Placental pericyte (primary cell): Measurements from ENCODE around the gene TEKTIP1.

GRCh38 chr19:2811001-2811701, 8.5 kb upstream of the ZNF554 start:
- CAGE, long polyA plus RNA = no peak

GRCh38 chr19:2815931-2816648, 3.6 kb upstream of the ZNF554 start:
- CAGE, long polyA plus RNA = no peak

DNA sequence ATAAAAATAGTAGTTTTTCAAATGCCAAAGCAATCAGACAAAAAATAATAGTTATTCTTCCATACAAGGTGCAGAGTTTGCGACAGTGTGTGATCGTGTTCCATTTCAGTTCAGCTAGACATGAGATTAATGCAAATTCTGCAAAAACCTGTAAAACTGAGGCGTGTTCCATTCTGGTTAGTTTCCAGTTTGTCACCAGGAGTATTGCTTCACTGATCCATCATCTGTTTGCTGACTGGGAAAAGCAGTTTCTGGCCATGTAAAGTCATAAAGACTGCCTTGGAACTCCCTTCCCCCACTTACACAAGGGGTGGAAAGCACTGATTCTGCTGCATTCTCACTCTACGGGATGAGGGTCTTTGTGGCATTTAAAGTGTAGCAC, 1.8 kb downstream of the ZNF57 start:
- CAGE, long polyA plus RNA = no peak

DNA sequence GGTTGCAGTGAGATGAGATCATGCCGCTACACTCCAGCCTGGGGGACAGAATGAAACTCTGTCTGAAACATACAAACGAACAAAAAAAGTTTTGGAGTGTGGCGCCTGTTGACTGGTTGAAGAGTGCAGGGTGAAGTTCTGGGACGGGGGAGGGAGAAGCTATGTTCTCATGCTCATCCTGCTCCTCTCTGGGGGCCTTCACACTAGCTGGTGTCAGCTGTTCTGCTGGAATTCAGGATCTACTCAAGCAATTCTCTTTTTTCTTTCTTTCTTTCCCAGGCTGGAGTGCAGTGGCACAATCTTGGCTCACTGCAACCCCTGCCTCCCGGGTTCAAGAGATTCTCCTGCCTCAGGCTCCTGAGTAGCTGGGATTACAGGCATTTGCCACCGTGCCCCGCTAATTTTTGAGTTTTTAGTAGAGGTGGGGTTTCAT, 6.2 kb upstream of the TLE6 start:
- CAGE, long polyA plus RNA = no peak

- CAGE, long polyA plus RNA = no peak
These were observed 5.2 kb upstream of the TLE2 start for GRCh38 chr19:3034253-3034784.

DNA sequence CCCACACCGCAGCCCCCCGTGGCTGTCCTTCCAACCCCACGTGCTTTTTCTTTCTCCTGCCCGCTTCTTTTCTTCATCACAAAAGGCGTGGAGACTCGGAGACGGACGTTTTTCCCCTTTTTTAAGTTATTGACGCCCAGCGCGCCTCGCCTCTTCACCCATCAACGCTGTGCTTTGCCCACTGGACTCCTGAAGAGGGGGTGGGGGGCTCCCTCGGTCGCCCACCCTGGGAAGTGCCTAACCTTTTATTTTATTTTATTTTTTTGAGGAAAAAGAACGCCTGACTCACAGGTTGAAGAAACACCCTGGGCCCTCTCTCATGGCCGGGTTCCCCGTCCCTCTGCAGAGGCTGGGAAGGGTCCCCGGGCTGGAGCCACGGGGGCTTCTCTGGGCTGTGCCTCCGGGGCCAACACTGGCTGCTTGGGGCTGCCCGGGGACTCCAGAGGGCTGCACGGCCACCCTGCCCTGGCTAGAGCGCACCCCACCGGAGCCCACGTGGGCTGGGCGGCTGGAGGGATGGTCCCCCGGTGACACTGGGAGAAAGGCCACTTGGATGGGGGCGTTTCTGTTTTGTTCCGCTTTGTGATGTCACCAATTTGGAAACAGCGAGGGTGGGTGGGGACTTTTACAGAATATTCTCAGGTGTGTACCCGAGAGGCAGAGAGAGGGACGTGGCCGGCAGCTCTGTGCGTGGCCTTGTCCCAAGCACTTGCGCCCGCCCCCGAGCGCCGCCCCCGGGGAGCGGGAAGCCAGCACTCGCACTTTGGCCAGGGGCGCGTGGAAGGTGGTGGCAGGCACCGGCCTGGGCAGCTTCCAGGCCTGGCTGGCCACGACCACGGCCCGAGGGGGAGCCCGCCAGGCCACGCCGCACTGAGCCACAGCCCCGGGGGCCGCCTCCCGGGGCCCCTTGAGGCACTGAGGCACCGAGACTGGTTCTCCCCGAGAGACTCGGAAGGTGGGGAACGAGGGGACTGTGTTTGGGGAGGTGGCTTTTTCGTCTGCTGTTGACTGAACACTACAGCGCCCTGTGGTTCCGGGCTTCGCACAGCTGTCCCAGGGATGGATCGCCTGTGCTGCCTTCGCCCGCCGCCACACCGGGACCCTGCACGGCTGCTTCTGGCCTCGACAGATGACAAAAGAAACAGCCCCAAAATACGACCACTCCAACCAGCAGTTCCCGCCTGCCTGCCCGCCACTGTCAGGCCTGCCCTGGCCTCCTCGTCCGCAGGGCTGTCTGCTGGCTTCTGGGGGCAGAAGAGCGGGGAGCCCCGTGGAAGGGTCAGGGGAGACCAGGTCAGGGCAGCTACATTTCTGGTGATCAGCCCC, 13.8 kb upstream of the GNA15 start:
- CAGE, long polyA plus RNA = no peak

DNA sequence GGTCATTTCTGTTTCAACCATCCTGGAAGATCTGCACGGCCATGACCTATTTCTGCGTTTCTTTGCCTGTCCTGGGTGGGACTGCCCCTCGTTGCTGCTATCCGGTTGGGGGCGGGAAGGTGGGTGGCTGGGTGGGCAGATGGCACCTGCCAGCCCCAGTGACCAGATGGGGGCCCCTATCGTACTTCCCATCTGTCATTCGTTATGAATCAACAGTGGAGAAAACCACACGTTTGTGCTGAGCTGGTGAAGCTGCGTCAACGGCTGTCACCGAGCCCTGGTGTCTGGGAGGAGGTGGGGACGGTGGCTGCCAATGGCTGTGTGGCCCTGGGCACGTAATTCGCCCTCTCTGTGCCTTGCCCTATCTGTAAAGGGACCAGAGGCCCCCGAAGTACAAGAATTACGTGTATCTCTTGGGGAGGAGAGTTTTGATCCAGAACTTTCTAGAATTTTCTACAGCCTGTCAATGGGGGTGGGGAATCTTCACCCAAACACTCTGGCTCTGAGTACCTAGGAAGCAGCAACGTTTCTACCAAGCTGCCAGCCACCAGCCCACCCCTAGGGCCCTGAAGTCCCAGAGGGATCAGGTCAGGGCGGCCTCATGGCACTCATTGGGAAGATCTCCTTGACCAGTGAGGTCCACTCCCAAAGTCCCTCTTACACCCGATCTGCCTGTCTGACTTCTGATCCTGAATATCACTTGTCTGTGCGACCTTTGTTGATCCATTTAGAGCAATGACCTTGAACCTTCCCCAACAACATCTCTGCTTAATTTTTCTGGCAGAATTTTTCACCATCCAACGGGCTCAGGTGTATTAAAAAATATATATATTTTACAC, 2.3 kb upstream of the GNA15 start:
- CAGE, long polyA plus RNA = no peak

- CAGE, long polyA plus RNA = no peak
These were observed 10.2 kb downstream of the GNA15 start for GRCh38 chr19:3145829-3146587.

DNA sequence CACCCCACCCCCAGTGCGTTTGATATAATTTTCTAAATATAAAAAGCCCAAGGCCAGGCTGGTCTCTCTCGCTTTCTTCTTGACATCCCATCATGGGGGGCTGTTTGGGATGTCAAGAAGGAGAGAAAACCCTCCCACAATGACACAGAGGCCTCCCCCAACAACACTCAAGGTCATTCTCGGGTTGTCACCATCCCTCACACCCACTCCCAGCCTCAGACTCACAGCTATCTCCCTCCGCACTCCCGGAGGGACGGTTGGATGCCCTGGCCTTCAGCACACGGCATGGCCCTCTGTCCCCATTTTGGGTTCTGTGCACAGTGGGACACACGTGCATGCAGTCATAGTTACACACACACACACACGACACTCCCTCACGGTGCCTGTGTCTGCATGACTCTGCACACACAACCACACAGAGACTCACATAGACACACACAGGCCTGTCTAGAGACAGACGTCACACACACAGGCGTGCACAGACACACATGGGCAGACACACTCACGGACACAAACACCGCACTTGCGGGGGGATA, 4.8 kb upstream of the NFIC start:
- CAGE, long polyA plus RNA = no peak

DNA sequence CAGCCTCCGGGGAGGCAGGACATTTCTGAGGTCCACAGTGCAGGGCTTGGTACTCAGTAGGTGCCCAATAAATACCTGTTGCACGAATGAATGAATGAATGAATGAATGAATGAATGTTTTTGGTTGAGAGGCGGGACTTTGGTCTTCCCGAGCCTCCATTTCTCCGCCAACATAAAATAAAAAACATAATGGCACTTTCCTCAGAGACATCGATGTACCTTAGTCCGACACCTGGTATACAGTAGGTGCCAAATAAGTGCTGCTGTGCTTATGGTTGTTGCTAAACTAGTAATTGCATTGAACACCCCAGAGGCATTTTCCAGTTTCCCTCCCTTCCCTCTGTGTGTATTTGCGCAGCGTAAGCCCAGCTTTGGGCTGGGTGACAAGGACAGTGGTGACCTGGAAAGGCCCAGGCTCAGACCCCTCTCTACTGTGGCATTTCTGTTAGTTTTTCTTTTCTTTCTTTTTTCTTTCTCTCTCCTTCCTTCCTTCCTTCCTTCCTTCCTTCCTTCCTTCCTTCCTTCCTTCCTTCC, 5.1 kb downstream of the NFIC start:
- CAGE, long polyA plus RNA = no peak

GRCh38 chr19:3397299-3398195, 31.2 kb downstream of the NFIC start:
- CAGE, long polyA plus RNA = no peak

DNA sequence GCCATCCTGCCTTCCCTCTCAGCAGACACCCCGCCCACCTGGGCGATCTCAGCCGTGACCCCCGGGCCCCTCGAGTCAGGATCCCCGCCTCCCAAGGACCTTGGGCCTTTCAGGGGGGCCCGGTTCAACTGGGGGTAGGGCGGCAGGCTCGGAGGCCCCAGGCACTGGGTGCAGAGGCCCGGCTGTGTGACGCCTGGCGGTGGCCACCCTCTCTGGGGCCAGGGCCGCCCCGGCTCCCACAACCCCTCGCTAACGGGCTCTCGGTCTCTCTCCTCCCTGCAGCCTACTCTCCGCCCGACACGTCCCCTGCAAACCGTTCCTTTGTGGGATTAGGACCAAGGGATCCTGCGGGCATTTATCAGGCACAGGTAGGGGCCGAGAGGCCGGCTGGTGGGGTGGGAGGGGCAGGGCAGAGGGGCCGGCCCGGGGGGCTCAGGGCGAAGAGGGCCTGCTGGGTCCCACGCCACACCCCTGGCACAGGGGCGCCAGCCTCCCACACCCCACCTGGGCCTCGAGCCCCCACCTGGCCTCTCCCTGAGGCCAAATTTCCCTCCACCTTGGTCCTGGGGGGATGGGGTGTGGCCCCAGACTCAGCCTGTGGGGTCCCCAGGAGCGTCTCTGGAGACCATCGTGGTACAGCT, 23.9 kb downstream of the SMIM24 start:
- CAGE, long polyA plus RNA = no peak

- CAGE, long polyA plus RNA = no peak
These were observed 15.2 kb downstream of the SMIM24 start for GRCh38 chr19:3464878-3465676.

GRCh38 chr19:3478313-3479494, 1.6 kb downstream of the SMIM24 start:
- CAGE, long polyA plus RNA = no peak

DNA sequence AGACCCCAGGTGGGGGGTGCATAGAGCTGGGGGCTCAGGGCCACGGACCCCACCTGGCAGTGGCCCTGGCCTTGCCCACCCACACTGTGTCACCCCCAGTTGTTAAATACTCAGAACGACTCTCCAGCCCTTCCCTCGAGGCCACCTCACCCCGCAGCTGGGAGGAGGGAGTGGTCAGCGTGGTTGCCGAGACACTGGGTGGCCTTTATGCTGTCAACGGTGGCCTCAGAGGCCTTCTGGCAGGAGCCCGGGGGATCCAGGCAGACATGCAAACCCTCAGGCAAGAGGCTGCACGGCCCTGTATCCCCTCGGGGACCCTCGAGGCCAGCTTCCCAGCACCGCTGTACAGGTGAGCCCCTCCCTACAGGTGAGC, at the start of gene TEKTIP1:
TSS of gene TEKTIP1 (plus strand) at position 263 of the 373 bp plus-strand sequence.
- CAGE, long polyA plus RNA = no peak

GRCh38 chr19:3543980-3545119, 5.4 kb downstream of the TEKTIP1 start:
- CAGE, long polyA plus RNA = no peak

DNA sequence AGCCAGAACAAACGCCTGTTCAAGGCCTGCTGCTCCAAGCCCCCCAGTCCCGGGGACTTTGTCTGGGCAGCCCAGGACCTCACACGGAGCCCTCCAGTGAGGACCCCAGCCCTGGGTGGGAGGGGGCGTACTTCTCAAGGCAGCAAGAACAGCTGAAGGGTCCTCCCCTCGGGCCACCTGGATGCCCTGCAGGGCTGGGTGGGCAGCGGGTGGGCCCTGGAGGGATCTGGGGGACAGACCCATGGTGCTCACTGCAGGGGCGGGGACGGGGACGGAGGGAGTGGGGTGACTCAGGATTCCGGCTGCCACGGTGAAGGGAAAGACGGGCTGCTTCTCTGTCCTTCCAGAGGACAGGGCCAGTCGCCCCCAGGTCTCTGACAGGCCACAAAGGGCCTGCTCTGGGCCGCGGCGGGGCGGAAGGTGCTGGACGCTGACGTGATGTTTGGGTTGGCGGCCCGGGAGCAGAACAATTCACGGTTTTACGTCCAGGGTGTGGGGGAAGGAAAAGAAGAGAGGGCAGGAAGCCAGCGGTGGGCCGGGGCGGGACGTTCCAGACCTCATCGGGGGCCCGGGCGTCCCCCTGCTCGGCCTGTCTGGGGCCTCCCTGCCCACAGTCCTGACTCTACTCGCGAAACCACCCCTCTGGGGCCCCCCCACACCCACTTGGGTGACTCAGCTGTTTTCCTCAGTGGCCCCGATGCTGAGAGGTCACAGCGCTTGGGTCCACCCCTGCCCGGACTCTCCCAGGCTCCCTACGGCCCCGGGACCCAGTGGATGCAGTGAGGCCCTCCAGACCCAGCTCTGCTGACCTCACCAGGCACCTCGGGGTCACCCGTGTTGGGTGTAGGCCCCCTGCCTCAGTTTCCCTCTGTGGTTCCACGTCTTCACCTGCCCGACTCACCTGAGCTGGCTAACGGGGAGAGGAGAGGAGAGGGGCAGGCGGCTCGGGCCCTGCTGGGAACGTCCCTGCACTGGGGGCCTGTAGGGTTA, 29.4 kb downstream of the PIP5K1C start:
- CAGE, long polyA plus RNA = no peak

DNA sequence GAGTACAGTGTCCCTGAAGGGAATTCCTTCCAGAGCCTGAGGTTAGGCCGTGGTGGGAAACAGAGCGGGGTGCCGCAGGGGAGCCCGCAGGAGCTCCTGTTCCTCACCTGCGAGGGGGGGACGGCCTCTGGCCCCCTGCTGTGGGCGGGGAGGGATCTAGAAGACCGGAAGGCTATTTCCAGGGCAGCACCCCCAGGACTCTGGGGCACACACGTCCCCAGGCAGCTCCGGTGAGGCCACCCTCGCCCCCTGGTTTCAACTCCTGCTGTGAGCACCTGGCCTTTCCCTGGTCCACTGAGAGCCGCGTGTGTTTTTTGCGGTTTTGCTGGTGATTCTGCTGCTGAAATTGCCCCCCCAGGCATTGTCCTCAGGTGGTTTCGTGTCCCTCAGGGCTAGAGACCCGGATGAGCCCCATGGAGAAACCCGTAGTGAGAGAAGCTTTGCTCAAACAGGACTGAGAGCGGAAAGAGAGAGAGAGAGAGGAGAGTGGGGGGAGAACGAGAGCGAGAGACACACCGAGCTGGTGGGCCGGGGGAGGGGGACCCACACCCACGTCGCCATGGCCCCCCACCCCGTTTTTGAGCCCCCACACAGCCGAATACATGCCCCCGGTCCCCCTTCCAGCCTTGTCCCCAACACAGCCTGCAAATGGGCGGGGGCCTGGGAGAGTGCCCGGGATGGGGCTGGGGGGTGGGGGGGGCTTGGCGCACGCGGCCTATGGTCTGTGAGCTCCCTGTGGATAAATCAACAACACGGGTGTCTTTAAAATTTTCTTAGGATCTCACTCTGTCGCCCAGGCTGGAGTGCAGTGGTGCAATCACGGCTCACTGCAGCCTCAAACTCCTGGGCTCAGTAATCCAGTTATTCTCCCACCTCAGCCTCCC, 11.8 kb downstream of the PIP5K1C start:
- CAGE, long polyA plus RNA = no peak

GRCh38 chr19:3722262-3723235, 14.4 kb downstream of the TJP3 start:
- CAGE, long polyA plus RNA = no peak

GRCh38 chr19:3959375-3960220, 11.3 kb downstream of the DAPK3 start:
- CAGE, long polyA plus RNA = no peak